OCI-LY7 (cell line): ENCODE measurements around a stretch of chr1.

DNA sequence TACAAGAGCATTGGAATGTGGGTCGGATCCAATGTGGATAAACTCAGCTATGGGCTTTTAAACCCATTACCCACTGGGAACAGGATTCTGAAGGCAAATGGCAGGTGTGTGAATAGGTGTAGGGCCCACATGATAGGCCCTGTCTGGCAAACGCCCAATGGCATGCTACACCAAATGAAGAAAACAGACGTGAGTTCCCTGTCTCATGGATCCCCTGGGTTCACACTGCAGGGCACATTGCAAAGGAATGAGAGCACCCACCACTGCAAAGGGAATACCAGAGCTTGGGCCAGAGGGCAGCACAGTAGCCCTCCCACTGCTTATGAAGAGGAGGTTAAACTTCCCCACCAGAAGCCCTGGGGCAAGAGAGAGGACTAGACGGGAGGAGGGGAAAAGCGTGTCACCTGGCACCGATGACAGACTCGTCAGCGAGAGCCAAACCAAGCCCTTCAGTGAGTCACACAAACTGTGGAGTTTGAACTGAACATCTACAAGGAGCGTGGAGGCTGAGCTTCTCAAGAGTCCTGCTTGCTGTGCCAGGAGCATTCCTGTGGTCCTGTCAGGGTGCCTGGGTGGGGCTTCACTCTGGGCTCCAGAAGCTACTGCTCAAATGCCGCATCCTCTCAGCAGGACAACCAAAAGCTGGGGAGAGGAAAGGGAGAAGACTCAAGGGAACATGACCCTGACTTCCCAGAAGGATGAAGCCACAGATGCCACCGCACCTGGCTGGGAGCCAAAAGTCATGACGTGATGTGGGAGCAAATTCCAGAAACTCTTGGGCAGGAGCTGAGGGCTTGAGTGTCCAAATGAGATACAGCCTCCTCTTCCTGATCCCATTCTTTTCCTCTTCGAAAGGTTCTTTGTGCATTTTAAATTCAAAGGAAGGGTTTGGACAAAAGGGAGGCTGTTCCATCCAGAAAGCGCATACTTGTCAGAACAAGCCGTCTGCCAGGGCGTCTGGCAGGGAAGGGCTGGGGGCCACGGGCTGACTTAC, 61.0 kb downstream of the TOMM20 start:
- PRO-cap = no peak
- RAMPAGE, long total RNA = no peak

DNA sequence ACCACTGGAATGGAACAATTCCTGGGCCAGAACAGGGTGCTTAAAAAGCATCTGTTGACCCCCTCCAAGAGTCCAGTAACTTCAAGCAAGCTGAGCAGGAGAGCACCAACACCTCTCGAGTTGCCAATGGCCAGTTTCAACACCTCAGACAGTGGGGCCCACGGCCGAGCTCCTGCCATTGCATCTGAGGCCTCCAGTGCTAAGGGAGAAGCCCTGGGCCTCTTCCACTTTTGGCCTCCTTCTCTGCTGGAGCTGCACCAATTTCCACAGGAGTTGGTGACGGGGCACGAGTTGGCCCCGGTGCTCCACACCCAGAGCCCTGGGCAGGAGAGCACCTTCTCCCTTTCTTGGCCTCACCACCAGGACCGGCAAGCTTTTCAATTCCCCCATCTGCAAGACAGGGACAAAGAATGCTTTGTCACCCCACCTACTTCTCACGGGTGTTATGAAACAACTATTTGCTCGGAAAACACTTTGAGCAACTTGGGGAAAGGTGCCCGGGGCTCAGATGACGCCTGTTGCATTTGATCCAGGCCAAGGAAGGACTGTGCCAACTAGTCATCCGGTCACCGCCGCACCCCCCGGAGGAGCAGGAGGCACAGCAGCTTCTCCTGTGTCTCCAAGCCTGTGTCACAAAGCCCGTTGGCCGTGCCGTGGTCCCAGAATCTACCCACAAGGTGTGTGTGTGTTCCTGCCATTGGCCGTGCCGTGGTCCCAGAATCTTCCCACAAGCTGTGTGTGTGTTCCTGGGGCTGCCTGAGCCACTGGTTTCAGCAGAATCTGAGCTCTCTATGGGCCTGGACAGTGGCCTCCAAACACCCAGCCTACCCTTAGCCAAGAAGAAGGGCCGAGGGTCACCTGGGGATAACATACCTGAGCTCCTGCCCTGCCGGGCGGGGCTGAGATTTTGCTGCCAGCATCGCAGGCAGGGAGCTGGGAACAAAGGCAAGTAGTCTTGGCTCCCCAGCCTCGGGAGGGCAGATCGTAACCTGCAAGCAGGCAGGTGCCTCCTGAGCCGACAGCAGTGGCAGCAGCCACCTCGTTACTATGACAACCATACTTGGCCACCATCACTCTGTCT, 55.1 kb downstream of the TOMM20 start:
- PRO-cap = no peak
- RAMPAGE, long total RNA = no peak

DNA sequence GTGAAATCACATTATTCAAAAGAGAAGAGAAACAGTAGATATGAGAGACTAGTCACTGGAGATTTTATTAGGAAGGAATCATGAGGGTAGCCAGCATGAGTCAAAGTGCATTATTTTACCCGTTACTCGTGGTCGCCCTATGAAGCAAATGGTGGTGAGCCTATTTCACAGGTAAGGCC, 52.8 kb downstream of the TOMM20 start:
- PRO-cap = no peak
- RAMPAGE, long total RNA = no peak

DNA sequence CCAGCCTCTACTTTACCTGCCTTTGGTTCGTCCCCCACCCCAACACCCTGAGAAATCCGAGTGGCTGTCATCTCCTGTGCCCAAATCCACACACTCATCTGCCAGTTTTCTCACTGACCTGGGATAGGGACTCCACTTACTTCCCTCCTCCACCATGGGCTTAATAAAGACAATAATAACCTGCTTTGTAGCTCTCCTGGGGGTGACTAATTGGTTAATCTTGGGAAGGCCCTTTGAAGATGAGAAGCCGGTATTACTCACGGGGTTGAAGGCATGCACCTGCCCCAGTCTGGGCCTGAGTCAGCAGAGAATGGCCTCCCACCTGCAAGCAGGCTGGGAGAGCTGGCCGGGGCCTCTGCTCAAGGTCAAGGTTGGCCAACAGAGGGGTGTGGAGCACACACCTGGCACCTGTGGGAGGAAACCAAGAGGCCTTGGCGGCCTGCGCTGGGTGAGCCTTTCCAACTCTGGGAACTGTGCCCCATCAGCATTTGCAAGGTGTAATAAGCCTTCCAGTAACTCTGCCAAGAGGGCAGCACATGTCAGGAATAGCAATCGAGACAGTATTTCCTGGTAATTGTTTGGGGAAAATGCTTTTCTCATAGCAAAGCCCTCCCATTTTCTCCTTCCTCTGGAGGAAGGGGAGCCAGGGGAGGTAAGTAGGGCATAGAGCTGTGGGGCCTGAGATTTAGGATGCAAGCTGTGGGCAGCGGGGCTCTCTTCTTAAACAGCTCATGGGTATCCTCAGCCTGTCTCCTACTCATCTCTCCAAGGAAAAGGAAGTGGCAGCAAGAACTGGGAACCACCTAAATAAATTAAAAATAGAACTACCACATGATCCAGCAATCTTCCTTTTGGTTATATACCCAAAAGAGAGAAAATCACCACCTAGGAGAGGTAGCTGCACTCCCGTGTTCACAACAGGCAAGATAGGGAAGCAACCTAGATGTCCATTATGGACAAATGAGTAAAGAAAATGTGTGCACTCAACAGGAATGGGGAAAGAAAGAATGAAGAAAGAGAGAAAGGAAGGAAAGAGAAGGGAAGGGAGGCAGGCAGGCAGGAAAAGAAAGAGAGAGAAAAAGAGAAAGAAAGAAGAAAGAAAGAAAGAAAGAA, 48.9 kb downstream of the TOMM20 start:
- PRO-cap = no peak
- RAMPAGE, long total RNA = no peak

DNA sequence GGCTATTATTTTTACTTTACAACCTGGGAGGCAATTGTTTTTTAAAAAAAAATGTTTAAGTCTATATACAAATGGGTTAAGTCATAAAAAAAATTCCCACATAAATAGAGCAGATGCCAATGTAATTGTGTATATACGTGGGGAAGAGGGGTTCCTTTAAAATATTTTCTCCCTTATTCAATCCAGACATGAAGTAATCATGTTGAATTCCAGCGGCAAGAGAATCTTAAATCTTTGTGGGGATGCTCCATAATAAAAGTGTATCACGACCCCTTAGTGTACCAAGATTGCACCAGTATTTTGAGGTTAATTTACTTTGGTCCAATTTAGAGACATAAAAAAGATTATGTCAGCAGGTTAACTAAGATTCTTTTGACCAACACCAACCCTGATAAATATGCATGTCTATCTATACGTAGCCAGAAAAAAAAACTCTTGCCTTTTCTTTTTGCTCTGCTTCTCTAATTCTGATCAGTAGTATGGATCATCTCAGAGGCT, 62.0 kb downstream of the ARID4B start:
- PRO-cap = no peak
- RAMPAGE, long total RNA = no peak

DNA sequence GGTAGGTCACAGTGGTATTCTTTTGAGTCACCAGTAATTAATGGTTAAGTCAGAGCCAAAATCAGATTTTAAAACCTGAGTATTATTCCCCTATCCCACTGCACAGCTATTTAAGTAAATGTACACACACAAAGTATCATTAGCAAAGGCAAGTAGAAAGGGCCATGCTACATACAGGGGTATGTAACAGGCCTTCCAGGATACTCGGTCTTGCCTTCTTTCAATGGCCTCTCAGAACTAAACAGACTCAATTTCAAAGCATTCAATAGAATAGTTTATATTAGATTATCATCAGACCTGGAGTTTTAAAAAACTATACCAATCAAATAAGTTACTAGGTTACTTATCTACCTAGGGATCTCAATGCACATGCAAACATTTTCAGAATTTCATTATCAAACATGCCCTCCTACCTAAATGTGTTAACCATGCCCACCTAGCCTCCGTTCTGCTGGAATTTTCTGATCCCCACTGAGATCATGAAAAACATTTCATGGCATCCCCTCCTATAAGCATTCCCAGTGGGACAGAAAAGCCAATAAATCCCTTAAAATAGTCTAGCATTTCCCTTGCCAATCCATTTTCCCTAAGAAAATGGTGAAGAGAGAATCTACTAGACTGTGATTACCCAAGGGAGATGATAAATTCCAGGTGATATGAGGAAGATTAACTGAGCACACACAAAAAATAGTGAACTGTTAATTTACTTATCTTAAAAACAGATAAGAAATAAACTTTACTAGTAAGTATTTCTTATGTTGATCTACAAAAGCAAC, 49.9 kb downstream of the ARID4B start:
- PRO-cap = no peak
- RAMPAGE, long total RNA = no peak

DNA sequence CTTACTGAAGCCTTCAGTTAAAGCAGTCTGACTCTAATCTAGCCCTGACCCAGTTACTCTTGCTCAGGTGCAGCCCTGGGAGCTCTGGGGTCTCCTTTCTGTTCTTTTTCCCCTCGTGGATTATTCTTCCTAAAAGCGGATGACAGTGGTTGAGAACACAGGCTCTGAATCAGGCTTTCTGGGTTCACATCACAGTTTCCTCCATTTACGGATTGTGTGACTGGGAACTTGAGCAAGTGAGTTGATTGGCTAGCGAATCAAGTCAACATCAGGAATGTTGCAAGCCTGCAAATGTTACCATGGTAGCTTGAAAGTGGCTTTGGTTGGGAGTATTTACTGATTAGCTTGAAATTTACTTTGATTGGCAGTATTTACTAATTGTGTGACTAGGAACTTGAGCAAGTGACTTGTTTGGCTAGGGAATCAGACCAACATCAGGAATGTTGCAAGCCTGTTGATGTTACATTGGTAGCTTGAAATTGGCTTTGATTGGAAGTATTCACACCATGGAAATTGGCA, 22.8 kb upstream of the B3GALNT2 start:
- PRO-cap = no peak
- RAMPAGE, long total RNA = no peak

- PRO-cap = no peak
- RAMPAGE, long total RNA = no peak
Measured at GRCh38 chr1:235854276-235854811, 12.4 kb downstream of the LYST start.

DNA sequence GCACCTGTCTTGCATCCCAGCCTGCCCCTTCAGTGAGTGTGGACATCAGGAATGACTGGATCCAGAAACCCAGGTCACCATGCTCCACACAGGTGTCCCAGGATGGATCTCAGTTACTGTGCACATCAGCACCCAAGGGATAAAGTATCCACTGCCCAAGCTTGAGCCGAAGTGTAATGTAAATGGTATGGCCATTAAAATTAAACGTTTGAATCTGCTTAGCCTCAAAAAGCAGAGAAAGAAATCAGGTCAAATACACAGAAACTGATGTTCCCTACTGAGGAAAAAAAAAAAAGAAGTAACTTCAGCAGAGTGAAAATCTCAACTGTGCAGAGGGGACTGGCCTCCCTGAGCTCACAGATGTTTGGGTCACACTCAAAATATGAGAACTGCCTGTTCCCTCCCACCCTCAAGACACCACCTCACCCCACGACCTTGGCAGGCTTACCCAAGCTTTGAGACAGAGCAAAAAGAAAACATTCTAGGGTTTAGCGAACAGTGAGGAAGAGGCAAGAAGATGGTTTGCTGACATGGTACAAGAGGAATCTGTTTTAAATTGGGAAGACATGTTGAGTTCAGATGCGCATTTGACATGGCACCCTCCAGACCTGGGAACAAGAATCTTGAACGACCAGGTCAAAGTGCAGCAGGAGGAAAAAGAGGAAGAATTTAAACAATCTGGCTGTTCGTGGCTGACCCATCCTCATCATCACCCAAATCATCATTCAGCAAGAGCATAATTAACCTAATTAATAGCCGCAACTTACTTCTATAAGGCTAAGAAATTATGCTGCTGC, 48.8 kb downstream of the NID1 start:
- PRO-cap = no peak
- RAMPAGE, long total RNA = no peak

DNA sequence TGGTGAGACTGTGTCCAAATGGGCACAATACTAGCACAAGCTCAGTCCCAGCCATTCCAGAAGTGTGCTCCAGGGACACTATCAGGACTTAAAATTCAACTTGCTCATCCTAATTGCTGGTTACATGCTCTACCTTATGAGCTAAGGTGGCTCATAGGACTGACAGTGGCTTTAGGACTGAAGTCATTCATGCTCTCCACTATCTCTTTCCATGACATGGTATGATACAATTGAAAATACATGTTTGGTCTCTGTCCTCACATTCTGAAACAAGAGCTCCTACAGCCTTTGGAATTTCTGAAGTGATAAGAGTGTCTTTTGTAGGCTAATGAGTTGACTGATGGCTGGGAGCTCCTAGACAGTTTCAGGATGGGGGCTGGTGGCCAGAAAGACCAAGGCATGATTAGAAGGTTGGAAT, 22.4 kb downstream of the NID1 start:
- PRO-cap = no peak
- RAMPAGE, long total RNA = no peak

DNA sequence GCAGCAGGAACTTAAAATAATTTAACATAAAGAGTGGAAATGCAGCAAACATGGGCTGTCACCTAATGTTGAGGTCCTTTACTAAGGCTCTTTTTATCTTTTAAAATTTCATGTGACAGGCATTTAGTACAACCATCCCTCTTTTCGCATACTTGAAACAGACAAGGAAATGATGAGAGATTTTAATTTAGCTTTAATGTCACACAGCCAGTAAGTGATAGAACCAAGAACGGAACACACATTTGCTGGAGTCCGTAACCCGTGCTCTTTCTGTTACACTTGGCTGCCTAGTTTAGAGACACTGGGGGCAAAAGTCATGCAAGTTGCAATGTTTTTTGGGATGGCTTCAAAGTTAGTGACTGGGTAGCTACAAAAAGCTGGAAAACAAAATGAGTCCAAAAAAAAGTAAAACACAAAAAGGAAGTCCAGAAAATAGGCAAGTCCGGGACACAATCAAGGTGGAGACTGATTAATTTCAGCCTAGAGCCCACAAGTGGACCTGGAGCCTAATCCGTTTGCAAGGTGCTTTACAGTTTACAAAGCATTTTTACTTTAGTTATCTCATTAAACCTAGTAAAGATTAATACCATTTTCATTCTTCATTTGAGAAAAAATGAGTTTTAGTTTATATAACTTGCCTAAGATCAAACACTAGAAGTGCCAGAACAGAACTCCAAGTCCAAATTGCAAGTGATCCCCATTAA, 5.8 kb downstream of the NID1 start:
- PRO-cap = no peak
- RAMPAGE, long total RNA = no peak

GRCh38 chr1:236083491-236084615, 19.0 kb upstream of the NID1 start:
- PRO-cap = no peak
- RAMPAGE, long total RNA = no peak

- PRO-cap = unidirectional peak, plus-strand start at chr1:236280901
- RAMPAGE, long total RNA = no peak
Measured at GRCh38 chr1:236280387-236281271, 1.1 kb downstream of the ERO1B start.

- PRO-cap = no peak
- RAMPAGE, long total RNA = no peak
Measured at GRCh38 chr1:236394764-236395770, 981 bp downstream of the EDARADD start.

GRCh38 chr1:236699252-236699809, 13.0 kb downstream of the ACTN2 start:
- PRO-cap = no peak
- RAMPAGE, long total RNA = no peak

DNA sequence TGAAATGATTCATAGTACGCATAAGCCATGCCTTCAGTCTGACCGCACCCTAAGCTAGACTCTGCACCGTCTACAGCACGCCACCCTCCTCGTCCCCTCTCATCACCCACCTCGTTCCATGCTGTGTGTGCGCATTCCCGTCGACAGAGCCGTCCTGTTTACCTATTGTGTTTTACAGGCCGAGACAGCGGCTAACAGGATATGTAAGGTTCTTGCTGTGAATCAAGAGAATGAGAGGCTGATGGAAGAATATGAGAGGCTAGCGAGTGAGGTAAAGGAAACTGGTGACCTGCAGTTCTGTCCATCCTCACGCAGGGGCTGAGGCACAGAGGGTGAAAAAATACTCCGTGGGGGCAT, 50.6 kb downstream of the ACTN2 start:
- PRO-cap = no peak
- RAMPAGE, long total RNA = no peak

DNA sequence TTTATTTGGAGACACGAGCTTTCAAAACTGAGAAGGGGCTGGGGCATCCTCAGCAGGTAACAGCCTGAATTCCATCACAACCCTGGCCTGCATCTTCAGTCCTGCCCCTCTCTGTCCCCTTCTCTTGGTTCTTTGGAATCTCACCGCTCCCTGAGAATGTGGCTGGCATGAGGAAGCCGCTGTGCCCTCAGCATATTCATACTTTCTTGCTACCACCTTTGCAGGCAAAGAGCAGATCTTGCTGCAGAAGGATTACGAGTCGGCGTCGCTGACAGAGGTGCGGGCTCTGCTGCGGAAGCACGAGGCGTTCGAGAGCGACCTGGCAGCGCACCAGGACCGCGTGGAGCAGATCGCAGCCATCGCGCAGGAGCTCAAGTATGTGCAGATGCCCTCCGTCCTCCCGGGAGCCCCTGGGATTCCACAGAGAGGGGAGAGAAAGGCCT, 50.7 kb upstream of the MTR start:
- PRO-cap = no peak
- RAMPAGE, long total RNA = no peak

DNA sequence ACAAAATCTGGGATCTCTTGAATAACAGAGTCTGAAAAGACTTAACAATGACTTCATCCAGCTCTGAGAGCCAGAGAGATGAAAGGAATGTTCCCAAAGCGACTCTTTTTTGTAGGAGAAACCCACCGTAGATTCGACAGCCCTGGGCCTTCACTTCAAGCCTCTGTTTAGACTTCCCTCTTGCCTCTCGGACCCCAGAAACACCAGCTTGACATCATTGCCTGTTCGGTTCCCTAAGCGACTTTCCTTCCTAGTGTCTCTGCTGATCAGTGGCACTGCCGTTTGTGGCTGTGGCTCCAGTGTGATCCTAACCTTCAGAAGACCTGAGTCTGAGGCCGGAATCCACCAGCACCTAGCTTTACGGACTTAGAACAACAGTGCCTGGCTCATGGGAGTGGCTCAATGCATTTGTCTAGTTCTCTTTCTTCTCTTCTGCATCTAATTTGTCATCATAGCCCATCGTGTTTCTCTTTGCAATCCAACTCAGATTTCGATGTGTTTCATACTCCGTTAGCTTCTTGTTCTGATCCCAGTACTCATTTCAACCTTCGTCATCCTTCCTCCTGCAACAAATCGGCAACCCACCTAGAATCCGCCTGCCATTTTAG, 6.0 kb downstream of the RYR2 start:
- PRO-cap = no peak
- RAMPAGE, long total RNA = no peak

GRCh38 chr1:237602991-237603572, 287.6 kb downstream of the ZP4 start:
- PRO-cap = no peak
- RAMPAGE, long total RNA = no peak

GRCh38 chr1:237783586-237784616, 106.8 kb downstream of the ZP4 start:
- PRO-cap = no peak
- RAMPAGE, long total RNA = no peak